Skin of body (tissue), 2 donors: ENCODE measurements around a stretch of chr3.

- RAMPAGE, long total RNA = no peak
Measured at GRCh38 chr3:184786683-184786970, 25.3 kb upstream of the VPS8 start.

DNA sequence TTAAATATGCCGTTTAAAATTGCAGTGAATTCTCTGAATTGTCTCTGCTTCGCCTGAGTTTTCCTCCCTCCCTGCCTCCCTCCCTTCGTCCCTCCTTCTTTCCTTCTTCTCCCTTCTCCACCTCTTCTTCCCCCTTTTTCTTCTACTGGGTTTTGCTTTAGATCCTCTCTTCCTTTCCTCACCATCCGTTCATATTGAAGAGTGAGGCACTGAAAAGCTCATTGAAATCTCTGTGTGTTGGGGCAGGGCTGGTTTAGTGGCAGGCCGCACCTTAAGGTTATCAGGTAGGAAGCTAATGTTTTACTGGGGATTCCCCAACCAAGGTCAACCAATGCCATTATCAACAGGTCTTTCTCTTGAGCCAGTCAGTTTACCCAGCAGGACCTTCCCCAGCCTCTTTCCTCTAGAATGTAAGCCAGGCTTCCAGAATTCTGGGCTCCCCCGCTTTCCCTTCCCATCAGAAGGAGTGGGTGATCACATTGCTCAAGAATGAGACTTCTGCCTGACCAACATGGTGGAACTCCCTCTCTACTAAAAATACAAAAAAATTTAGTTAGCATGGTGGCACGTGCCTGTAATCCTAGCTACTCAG is 11.6 kb upstream of the VPS8 start:
- RAMPAGE, long total RNA = no peak

DNA sequence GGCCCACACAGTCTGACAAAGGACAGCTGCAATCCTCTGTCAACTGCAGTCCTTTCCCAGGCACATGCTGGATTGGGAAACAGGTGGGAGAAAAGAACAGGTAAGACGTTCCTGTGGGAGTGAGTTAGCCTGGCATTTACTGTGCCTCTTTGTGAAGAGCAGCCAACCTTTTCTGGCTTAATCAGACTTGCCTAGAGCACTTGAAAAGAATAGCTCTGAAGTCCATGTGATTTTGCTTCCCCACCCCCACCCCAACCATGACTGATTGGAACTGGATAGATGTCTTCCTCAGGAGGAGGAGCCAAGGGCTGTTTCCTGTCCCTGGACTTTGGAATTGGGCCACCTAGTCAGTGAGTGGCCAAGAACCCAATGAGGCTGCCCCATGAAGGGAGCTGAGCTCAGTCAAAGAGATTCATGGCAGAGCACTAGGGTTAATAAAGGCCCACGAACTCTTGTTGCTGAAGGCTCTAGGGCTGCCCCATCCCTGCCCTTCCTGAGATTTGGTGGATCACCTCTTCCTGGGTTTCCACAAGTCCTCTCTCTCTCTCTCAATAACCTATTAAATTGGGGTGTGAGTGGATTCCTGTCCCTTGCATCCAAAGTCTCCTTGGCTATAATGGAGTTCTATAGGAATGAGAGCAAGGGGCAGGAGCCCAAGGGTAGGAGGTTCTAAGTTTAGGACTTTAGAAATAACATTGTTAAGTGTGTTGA is 4.8 kb upstream of the TMEM41A start:
- RAMPAGE, long total RNA = no peak

GRCh38 chr3:185701605-185702453 is 115.7 kb downstream of the SENP2 start:
- RAMPAGE, long total RNA = no peak

- RAMPAGE, long total RNA = no peak
Measured at GRCh38 chr3:185716615-185717555, 108.0 kb downstream of the IGF2BP2 start.

DNA sequence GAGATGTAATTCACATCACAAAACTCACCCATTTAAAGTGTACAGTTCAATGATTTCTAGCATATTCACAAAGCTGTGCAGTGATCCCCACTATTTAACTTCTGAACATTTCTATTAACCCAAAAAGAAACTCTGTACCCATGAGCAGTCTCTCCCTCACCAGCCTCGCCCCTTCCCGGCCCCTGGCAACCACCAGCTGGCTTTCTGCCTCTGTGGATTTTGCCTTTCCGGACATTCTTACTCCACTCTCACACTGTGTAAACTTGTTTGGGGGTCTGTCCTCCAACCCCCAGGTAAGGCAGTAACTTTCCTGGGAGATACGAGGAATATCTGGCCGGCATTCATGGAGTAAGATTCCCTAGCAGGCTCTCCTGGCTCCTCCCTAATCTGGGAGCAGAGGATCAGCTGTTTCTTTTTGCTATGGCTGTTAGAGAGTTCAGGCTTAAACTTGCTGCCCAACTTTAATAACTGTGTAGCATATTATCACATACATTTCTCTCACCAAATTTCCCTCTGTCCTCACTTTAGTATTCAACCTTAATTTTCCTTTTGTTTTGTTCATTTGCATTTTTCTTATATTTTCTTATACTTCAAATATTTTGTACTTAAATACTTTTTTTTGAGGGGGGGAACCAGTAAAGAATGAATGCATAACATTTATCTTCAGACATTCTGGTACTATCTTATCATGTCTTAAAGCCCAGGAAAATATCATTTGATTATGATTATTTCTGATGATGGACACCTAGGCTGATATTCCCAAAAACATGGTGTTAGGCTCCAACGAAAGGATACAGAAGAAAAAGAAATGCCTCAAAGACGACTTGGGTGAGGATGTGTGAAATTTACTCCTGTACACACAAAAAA is 64.2 kb downstream of the IGF2BP2 start:
- RAMPAGE, long total RNA = no peak

DNA sequence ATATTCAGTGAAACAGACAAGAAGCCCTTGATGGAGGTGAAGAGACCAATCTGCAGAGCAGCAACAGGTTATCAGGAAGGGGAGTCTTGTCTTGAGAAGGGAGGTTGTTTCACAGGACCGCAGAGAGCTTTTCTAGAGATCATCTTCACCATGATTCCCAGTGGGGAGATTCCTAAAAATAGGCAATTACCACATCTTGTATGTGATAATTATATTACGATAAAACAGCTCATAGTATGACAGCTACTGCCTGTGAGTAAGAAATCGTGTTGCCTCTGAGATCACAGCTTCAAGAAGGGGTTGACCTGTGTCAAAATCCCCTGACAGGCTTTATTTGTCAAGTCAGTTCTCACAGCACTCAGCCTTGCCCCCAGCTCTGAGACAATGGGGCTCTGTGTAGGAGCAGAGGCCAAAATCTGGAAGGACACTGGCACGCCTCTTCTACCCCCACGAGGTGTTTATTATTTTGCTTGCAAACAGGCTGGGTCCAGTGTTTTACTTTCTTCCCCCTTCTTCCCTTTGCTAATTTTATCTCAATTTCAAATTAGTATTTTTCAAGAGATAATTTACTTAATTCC is 60.3 kb downstream of the IGF2BP2 start:
- RAMPAGE, long total RNA = no peak

- RAMPAGE, long total RNA = no peak
Measured at GRCh38 chr3:185765073-185765631, 59.7 kb downstream of the IGF2BP2 start.

DNA sequence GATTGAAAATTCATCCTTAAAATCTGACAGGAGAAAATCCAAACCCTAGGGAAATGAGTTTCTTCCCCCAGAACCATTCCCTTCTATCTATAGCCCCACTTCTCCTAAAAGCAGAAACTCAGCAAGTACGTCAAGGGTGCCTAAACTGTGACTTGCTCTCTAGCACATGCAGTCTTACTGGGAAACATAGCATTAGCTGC is 13.5 kb downstream of the ETV5 start:
- RAMPAGE, long total RNA = no peak

DNA sequence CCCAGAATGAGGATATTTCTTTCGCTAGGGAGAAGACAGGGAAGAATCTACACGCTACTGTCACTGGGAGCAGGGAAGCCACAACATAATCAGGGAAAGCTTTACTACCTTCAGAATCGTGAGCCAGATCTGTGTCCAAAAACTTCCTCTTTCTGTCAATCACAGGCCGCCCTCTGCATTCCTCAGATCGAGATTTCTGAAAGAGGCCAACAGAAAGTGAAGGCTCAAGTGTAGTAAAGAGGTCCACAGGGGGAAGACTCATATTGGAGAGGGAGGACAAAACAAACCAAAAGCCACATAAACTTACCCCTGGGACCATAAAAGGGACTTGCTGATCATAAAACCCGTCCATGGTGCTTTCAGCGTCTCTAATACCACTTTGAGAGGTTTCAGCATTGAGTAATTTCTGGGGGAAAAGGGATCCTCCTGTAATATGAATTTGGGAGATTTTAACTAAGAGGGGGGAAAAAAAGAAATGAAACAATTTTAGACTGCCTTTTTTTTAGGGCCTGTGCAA is 3.3 kb downstream of the ETV5 start:
- RAMPAGE, long total RNA = no peak

GRCh38 chr3:186255865-186256352 is 106.1 kb downstream of the DGKG start:
- RAMPAGE, long total RNA = no peak

DNA sequence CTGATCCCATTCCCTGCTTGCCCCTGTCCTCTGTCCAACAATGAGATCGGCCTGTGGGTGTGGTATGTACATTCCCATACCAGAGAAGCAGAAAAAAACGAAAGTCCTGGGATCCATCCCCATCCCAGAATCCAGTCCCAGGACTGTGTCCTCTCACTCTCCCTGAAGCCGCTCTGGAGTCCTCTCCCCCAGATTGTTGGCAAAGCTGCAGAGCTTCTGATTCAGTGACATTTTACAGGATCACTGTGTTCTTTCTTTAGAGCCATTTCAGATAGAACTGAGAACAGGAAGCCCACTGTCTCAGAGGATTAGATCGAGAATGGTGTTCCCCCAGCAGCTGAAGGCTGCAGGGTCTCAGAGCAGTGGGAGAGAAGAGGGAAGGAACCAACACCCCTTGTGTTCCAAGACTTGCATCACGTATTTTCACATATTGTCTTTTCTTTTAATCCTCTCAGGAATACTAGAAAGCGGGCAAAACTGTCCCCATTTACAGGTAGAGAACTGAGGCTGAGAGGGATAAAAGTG is 21.6 kb upstream of the DGKG start:
- RAMPAGE, long total RNA = no peak

DNA sequence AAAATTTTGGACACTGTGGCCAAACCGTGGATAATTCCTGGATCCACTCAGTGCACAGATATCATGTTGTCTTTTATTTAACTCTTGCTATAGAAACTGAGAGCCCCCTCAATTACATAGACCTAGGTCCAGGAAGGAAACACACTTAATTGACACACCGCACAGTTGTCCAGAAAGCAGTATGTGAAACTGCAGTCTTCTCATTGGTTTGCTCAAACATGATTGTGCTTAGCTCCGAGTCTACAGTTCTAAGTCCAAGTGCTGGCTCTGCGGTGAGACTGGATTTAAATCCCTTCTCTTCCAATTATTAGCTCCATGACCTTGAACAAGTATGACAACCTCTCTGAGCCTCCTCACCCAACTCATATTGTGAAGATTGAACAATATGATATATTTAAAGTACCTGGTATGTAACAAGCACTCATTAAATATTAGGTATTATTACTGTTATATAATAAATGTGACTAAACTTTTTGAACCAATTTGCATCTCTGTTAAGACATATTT is 19.0 kb upstream of the AHSG start:
- RAMPAGE, long total RNA = no peak

- RAMPAGE, long total RNA = no peak
Measured at GRCh38 chr3:186599538-186599891, 13.3 kb upstream of the AHSG start.

DNA sequence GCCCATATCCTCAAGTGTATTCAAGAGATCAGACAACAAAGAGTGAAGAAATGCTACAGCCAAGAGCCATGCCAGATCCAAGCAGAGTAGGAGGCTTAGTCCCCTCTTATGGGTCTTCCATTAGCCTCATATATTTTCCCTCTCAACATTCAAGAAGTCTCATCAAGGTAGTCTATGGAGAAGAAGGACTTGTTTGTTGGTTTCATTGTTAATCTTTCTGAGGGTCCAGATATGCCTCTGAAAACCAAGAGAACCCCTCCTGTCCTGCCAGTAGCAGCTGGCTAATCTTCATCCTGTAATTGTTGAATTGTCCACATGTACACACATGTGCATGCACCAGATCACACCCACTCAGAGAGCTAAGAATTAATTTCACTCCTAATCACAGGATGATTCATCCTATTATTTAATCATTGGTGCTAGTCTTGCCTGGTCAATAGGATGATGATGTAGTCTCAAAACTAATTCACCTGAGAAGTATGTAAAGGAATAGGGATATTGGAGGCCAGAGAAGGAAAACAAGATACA is 7.9 kb upstream of the AHSG start:
- RAMPAGE, long total RNA = no peak

DNA sequence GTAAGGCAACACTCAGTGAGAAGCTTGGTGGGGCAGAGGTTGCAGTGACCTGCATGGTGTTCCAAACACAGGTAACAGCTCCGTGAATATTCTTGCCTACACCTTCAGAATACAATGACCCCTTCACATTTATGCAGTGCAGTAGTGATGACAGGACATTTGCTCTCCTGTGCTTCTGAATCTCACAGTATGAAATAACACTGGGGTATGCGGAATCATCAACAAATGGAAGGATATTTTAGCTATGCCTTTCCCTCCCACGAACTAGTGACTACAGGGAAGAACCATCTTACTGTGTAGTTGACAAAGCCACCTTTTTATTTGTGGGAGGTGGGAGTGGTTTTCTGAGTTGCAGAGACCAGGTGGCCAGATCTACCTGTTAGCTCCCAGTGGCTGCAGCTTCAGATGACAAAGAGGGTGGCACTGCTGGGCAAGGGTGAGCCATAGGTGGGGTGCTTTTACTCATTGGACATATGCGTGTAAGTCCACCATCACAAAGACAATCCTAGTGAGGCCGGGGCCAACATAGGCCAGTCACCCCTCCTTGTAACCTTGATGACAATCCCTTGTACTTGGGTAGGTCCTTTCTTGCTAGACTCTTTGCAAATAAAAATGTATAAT is 7.1 kb downstream of the AHSG start:
- RAMPAGE, long total RNA = no peak

DNA sequence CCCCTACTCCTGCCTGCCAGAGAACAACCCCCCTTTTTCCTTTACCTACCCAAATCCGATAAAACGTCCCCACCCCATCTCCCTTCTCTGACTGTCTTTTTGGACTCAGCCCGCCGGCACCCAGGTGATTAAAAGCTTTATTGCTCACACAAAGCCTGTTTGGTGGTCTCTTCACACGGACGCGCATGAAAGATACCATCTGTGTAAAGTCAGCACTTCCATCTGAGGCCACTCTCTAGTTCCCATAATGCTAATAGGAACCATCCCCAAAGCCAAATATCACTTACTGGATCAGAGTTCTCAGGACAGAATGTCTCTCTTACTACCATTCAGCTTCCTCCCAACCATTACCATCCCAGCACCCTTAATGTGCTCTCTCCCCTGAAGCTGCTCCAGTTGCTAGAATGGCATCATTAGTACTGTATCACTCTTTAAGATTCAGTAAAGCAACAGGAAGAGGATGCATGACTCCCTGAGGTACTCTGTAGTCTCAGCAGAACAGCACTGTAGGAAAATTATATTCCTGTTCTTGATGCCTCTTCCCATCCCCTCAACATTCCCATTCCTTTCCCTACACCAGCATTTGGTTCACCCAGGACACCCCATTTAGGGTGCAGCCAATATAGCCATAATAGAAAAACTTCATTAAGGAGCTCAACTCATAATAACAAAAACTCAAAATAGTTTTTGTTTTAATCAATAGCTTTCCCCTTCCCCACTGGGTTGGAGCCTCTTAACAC is 2.1 kb upstream of the HRG start:
- RAMPAGE, long total RNA = no peak

DNA sequence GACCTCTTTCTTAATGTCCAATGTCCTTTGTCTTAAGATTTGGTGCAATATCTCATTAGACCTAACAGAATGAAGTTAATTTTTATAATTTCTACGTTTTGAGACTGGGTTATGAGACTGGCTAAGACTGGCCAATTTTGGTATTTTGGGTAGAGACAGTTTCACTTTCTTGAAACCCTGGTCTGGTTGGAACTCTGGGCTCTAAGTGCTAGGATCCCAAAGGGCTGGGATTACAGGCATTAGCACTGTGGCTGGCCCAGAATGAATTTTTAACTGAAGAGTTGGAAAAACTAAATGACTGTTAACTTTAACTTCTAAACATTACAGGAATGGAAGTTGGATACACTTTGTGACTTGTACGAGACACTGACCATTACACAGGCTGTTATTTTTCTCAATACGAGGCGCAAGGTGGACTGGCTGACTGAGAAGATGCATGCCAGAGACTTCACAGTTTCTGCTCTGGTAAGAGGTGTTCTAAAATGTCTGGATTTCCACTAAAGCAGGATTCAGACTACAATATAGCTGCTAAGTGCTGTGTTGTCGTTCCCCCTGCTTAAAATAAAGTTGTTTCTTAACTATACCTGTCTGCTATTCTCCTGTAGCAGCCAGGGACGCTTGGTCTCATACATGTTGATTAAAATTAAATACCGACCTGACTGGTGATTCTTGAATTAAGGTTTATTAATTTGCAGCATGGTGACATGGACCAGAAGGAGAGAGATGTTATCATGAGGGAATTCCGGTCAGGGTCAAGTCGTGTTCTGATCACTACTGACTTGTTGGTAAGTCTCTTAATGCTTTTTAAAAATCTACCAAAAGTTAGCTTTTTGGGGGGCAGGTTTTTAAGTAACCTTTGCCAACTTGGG is 3.7 kb downstream of the EIF4A2 start:
- RAMPAGE, long total RNA = no peak

GRCh38 chr3:186826558-186827374 is 15.7 kb upstream of the ADIPOQ start:
- RAMPAGE, long total RNA = no peak

DNA sequence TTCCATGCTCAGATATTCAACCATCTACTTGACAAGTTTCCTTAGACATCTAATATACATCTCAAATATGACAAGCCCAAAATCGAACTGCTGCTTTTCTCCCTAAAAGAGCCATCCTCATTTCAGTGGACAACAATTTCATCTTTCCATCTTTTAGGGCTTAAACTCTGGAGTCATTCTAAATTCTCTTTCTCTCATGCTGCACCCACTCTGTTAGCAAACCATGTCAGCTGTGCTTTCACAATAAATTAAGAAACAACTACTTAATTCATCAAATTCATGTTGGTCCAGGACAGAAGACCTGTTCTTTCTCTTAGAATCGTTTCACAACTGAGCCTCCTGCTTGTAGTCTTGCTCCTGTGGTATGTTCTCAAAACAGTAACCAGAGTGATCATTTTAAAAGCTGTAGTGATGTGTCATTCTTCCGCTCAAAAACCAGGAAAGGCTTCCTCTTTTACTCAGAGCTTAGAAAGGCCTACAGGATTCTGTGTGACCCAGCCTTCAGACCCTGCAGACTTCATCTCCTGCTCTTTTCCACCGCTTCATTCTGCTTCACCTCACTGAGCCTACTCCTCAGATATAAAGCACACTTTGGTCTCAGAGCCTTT is 22.5 kb downstream of the ST6GAL1 start:
- RAMPAGE, long total RNA = no peak